Thoracic aorta endothelial cell (primary cell): ENCODE measurements around a stretch of chr20.

DNA sequence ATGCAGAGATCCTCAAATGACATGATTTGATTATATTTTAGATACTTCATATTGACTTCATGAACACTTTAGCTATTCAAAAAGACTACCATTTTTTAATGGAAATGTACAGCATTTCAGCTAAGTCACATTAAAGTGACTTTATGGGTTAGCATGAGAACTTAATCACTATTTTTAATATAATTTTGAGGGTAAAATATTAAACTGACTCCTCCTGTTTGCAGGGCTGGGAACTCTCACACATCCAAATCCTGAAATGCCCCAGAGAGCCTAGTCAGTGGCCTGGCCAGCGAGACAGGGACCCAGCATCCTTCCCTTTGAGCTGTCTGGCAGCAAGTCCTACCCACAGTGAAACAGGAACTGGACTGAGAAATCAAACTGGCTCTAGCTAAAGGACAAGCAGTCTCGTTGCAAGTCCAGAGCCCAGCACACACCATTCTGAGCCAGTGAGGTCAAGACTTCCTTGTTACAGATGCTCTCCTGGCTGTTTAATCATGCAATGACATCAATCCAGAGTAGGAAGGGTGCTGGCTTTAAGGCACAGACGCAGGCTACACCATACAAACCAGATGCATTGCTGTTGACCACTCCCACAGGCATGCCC, 63.3 kb upstream of the RASSF2 start:
- CAGE, long polyA plus RNA, result no peak

- CAGE, long polyA plus RNA, result no peak
Measured at GRCh38 chr20:4961569-4962875, 39.3 kb downstream of the SLC23A2 start.

- CAGE, long polyA plus RNA, result no peak
Measured at GRCh38 chr20:4987294-4987578, 14.1 kb downstream of the SLC23A2 start.

DNA sequence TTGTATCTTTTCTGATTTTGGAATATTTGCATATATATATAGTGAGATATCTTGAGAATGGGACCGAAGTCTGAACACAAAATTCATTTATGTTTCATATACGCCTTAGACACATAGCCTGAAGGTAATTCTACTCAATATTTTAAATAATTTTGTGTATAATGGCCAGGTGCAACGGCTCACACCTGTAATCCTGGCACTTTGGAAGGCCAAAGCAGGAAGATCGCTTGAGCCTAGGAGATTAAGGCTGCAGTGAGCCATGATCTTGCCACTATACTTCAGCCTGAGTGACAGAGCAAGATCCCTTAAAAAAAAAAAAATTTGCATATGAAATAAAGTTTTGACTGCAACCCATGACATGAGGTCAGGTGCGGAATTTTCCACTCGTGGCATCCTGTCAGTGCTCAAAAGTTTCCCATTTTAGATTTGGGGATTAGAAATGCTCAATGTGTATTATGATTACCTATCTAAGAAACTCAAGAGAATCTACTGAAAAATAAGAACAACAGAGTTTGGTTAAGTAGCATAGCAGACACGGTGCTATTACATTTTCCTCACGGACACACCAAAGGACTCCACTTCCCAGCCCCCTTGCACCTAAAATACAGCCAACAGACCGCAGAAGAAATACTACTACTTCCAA, 11.8 kb downstream of the SLC23A2 start:
- CAGE, long polyA plus RNA, result no peak

- CAGE, long polyA plus RNA, result no peak
Measured at GRCh38 chr20:4998355-4998667, 3.0 kb downstream of the SLC23A2 start.

DNA sequence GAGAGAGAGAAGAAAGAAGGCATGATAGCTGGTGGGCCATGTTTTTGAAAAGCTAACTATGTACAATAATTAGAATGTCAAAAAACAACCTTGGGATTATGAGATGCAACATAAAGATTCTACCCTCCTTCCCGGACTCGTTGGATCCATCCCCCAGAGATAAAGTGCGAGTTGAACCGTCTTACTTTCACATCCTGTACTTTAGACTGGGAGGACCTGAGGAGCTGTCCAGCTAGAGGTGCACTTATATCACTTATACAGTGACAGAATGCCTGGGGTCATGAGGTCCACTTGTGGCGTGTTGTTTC, 2.0 kb downstream of the CDS2 start:
- CAGE, long polyA plus RNA, result no peak

DNA sequence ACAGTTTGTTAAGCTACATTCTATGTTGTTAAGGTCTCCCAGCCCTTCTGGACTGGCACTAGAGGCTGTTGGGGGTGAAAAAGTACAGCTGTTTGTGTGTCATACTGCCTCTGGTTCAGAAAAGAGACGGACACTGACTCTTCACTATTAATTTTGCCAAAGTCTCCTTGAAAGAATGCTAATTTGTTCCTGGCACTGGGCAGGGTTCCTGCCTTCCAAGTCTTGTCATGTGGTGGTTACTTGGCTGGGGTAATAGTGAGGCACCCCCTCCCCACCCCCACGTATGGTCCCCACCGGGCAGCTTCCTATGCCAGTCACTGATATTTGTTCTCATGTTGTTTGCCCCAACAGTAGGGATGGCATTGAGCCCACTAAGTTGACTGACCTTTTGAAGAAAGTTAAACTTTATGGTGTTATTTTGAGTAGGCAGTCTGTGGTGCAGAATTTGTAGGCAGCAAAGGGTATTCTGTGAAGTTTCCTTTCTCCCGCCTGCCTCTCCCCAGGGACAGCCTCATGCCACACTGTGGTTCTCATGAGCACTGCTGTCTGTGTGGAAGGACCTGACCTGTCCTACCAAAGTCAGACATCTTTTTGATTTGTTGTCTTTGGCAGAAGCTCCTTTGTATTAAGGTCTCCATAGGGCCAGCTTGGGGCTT, 8.7 kb downstream of the CDS2 start:
- CAGE, long polyA plus RNA, result no peak

DNA sequence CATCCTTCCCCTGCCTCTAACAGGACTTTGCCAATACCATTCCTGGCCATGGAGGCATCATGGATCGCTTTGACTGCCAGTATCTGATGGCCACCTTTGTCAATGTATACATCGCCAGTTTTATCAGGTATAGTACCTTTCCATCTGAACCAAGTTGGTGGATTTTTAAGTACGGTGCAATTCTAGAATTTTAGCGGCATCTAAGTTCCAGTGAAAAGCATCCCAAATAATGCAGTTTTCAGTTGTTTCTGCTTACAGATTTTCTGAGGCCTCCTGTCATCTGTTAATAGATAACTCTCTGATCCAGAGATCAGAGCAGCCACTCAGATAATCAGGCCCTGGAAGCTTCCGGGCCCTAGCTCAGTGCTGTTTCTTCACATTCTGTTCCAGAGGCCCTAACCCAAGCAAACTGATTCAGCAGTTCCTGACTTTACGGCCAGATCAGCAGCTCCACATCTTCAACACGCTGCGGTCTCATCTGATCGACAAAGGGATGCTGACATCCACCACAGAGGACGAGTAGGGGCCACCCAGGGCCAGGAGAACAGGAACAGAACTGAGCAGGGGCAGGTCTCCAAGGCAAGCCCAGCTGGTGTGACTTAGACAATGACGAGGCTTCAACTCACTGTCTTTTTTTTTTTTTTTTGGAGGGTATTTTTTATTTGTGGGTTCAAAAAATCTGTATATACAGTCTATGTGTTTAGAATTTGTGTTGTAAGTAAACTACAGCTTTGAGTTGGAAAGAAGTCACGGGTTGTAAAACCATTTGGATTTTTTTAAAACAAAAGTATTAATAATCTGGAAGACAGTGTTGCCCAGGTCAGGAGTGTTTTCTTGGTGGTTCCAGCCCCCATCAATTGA, 63.1 kb downstream of the CDS2 start:
- CAGE, long polyA plus RNA, result no peak

- CAGE, long polyA plus RNA, result no peak
Measured at GRCh38 chr20:5547420-5548254, 63.2 kb downstream of the GPCPD1 start.

- CAGE, long polyA plus RNA, result no peak
Measured at GRCh38 chr20:5797587-5798081, 47.4 kb downstream of the SHLD1 start.

- CAGE, long polyA plus RNA, result no peak
Measured at GRCh38 chr20:5918872-5919224, 7.5 kb downstream of the CHGB start.

GRCh38 chr20:5958275-5958979, 8.0 kb downstream of the MCM8 start:
- CAGE, long polyA plus RNA, result no peak

DNA sequence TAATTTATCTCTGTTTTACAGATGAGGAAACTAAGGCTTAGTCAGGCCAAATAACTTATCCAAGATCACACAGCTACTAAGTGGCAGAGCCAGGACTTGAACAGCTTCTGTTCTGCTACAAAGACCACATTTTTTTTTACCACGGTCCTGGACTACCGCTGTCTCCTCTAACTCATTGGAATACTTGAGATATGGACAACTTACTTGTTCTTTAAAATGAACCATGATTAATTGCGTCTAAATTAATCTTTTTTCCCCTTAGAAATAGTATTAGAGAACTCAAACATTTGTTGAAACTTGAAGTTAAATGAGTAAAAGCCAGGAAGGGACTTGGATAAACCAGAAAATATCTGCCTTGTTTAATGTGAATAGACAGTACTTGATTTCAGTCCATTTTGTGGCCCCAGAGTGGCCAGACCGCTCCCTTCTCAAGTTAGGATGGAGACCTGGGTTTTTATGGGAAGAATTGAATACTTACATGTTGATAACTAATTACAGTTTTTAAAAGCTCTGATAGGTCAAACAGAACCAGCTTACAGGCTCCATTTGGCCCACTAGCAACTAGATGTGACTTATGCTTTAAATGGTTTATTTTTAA, 8.4 kb downstream of the CRLS1 start:
- CAGE, long polyA plus RNA, result no peak

DNA sequence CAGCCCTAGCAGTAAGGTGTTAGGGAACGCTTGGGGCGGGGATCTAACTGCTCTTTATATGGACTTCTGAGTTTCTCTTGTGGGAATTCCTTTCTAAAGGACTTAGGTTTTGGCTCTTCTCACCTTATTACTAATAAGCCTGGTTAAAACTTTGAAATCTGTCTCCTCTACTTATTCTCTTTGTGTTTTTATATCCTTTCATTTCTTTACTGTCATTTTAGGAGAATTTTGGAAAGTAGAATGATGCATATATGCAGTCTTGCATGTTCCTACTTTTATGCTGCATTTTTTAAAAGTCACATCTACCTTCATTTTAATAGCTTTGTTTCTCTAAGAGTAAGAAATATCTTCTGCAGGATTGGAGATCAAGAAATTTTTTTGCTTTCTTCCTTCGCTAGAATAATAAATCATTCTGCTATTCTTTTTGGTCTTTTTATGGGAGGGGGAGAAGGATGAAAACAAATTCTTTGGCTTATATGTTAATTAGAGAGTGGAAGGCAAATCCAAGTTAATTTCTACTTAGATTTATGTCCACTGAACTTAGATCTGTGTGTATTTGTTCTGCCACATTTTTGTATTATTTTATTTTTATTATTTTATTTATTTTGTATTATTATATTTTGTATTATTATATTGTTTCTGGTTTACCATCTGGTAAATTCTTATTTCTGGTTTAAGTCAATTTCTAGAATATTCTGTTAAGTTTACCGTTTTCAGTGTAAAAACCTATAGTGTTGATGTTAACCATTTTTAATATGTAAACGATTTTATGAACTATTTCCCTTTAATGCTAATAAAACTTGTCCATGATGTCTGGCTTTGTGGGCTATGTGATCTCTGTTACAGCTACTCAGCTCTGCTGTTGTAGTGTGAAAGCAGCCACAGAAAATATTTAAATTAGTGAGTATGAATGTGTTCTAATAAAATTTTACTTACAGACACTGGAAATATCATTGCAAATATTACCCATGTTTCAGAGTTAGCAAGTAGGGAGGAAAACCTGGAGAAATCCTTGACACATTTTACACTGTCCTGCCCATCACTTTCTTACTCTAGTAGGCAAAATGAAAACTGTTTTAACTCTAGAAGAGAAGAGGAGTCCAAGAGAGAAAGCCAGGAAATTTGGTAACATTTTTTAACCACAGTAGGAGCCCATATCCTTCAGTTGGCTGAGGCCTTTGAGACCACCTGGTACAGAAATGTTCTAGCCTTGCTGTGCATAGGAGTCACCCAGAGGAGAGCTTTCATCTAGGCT, 22.3 kb downstream of the CRLS1 start:
- CAGE, long polyA plus RNA, result no peak

DNA sequence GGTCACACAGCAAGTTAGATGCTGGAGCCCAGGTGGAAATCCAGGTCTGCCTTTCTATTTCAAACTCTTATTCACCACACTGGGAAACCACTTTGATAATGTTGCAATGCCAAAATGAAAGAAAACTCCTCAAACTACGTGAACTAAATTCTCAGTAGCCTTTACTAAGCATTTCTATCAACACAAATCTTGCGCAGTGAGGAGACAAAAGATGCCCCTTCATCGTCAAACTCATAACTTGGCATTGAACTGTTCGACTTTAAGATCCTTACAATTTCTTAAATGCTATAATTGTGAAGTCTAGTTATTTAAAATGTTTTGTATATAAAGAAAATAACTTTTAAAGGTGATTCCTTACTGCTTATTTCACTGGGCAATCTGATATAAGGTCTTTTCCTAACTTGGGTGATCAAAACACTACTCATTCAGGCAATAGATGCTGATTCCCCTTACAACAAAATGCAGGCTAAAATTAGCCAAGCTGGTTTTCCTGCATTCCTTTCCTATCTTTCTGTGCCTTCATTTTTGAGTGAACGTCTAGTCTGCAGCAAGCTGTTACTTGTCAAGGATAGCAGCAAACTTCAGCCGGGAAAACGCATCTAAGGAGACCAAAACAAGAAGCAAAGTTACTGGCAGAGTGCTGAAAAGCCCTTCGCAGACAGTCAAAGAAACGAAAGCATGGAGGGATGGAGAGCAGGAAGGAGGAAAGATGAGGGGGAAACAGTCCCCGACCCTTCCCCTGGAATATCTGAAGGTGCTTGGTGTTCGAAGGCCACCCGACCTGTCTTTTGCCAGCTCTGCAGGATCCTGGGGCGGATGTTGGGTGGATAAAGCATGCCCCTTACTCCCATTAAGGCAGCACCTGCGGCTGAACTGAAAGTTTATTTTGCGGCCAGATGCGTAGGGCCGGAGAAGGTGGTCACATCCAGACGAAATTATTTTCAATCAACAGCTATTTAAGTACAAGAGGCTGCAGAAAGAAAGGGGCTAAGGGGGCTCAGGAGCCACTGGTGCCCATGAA, 813 bp downstream of the FERMT1 start:
- CAGE, long polyA plus RNA, result no peak

DNA sequence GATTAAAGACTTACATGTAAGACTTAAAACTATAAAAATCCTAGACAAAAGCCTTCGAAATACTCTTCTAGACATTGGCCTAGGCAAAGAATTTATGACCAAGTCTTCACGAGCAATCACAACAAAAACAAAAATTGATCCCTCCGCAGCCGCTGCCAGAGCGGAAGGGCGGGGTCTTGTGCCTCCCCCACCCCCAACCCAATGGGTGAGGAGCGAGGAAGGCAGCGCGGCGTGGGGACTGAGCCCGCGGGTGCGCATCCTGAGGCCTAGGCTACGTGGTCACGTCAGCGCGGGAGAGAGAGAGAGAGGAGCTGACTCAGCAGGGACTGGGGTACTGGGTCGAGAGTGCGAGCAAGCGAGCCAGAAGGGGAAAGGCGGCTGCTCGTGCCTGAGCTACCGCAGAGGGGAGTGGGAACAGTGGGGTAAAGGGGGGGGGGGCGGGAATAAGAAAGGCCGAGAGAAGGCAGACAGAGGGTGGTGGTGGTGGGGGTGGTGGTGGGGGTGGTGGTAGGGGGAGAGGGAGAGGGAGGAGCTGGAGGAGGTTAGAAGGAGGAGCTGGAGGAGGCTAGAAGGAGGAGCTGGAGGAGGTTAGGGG, 90.1 kb upstream of the FERMT1 start:
- CAGE, long polyA plus RNA, result no peak

DNA sequence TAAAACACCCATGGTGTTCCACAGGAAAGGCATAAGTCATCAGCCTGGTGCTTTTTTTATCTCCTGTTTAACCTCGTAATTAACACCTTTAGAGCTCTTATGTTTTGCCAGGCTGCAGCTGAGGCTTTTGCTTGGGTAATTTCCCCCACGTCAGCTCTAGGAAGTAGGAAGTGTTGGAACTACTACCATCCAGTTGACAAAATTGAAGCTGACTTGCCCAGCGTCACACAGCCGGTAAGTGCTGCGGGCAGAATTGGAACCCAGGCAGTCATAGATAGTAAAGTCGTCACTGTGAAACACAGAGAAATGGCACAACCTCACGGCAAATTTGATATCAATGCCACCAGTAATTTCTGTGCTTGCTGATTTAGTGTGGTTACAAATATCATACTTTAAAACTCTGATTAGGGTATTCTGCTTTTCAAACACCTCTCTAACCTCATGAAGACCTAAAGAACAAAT, 86.6 kb upstream of the BMP2 start:
- CAGE, long polyA plus RNA, result no peak

DNA sequence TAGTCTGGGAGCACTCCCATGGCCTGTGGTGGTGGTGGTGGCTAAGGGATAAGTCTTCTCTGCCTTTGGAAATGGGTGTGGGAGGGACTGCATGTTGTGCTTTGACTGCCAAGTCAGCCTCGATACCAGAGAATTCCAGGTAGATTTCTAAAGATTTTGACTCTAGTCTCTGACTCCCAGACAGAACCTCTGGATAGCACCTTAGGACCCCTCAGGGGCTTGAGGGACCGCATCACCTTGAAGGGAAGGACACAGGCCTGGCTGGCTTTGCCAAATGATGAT, 329.4 kb downstream of the BMP2 start:
- CAGE, long polyA plus RNA, result no peak

- CAGE, long polyA plus RNA, result no peak
Measured at GRCh38 chr20:7983536-7984061, 36.0 kb downstream of the TMX4 start.

DNA sequence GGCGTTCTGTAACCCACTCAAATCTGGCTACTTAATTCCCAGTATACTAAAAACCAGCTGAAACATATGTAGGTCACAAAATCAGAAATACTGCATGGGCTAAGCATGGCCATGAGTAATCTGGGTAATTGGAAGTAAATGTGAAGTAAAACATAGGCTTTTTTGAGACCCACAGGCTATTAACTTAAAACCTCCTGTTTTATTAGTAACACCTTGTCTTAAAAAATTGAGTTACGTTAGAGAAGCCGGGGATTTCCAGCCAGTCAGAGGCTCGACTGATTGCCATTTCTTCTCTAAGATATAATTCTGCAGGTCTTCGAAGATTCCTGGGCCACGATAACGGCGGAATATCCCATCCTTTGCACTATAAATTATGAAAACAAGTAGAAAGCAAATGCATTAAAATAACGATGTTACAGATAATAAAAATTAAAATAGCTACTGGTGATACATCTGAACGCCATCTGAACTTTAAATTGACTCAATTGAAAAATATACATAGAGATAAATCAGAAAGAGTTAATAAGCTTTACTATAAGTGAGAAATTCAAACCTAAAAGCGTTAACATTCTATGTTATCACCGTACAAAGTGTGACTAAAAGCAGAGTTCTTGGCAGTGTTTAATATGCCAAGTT, 19.9 kb downstream of the TMX4 start:
- CAGE, long polyA plus RNA, result no peak